Choroid plexus epithelial cell (primary cell): ENCODE results near the genes TRIM49D2 and CEP295.

- RRBS, result no CpG with 5 or more reads among the region's 6 CpGs
These were observed 14.6 kb downstream of the FZD4 start for GRCh38 chr11:86940500-86941047.

DNA sequence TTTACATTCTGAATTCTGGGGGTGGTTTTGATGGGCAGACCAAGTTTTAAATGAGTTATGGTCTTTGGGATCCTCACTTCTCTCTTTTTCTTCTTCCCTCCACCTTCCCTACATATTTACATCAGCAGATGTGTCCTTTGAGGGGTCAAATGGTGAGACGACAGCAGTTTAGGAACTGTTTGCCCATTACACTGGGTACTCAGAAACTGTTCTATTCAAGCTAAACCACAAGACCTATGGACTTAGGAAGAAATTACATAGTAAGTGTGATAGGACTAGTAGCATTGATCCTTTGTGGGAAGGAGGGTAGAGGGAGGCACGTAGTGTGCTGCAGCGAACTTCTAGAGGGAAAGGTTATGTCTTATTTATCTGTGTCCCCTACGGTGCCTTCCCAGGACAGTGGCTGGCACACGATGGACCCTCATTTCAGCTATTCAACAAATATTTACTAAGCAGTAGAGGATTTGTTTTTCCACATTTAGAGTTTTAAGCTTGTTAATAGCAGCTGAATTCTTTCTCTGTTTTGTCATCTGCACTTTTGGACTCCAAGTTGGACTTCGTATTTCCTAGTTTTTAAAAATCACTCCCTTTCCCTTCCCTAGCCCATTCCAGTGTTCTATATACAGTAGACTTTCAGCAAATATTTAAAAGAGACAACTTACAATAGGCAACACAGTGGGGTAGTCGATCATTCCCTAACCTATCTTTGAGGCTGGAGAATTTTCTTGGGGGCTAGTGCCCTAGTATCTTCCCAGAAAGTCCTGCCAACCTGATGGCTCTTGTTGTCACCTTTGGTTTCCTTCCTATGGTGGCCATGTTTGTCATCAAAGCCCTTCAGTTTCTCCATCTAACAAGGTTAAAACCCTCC, 13.9 kb downstream of the FZD4 start:
- RRBS, result no CpG with 5 or more reads among the region's 7 CpGs

- RRBS, result no CpG with 5 or more reads among the region's 8 CpGs
These were observed 3.5 kb downstream of the FZD4 start for GRCh38 chr11:86951507-86952216.

- RRBS, result no CpG with 5 or more reads among the region's 9 CpGs
These were observed 321.7 kb downstream of the TMEM135 start for GRCh38 chr11:87359303-87359939.

DNA sequence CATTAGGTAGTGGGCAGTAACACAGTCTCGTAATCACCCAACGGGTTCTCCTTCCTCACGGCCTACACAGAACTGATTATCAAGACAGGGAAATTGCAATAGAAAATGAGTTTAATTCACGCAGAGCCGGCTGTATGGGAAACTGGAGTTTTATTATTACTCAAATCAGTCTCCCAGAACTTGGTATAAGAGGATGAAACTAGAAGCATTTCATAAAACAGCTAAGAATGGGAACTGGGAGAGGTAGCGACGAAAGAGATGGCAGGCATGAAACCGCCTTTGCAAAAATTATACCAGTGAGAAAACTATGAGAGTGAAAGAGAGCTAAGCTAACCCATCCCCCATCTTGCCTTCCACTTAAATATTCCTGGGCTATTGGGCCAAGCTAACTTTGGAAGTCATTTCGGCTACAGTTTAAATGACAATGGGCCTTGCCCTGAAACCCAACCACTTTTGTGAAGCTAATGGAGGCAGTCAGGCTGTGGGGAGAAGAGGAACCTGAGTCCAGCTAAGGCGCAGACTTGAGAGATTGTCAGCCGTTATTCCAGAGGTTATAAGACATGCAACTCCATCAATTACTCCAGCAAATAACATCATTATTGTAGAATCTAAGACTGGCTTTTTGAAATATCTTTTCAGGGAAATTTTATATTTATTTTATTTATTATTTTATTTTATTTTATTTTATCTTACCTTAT, 29.6 kb downstream of the CTSC start:
- RRBS, result no CpG with 5 or more reads among the region's 11 CpGs

DNA sequence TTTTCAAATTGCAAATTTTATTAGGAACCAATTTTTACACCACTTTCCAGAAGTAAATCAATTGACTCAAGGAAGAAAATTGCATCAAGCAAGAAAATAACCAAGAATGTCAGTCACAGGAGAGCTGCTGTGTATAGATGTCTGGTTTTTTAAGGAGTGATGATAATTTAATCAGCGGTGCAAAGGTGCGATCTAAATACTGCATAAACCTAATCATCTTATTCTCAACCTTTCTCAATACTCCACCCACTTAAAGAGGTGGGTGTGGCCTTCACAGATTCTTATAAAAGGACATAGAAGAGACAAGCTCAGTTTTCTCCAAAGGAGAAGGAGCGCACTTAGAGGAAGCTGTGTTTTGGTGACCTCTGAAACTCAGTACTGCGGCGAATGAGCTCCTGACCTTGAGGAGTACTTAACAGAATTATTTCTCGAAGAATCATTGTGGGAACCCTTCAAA, at the start of gene TRIM49D2:
Gene TRIM49D2 (plus strand): TSS at position 358 of the 457 bp plus-strand sequence.
- RRBS, result no CpG with 5 or more reads among the region's 6 CpGs

DNA sequence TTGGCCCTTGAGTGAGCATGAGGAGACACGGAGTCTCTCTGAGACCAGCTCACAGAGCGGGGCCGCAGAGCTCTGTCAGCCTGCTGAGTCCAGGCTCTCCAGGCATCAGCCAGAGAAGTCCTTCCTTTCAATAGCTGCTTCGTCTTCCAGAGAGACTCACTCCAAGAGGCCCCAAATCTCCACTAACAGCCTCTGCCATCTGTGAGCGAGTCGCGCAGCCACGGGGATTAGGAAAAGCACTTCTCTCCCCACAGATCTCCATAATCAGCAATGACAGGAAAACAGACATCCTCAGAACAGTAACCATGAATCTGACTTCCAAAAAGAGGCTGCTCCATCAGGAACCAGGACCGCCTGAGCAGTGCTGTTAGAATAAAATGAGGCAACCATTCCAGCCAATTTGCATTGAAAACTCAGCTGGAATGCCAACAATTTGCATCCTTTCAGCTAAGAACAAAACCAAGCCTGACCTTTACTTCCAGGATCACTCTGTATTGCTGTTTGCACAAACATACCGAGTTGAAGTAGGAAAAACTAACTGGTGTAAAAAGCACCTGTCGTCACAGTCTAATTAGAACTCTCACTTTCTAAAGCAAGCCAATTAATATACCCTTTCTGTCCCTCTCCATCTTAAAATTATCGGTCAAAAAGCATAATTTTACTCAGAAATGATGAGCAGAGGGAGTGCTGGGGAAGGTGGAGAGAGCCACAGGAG, 65.4 kb downstream of the SMCO4 start:
- RRBS, result no CpG with 5 or more reads among the region's 12 CpGs

- RRBS, result no CpG with 5 or more reads among the region's 9 CpGs
These were observed 13.5 kb downstream of the SMCO4 start for GRCh38 chr11:93529485-93530240.

GRCh38 chr11:93661309-93662298, at the start of gene CEP295:
Gene CEP295, plus strand, starts transcription at chr11:93661682.
- RRBS, result 2% methylated on average over 10 of the region's 74 CpGs

DNA sequence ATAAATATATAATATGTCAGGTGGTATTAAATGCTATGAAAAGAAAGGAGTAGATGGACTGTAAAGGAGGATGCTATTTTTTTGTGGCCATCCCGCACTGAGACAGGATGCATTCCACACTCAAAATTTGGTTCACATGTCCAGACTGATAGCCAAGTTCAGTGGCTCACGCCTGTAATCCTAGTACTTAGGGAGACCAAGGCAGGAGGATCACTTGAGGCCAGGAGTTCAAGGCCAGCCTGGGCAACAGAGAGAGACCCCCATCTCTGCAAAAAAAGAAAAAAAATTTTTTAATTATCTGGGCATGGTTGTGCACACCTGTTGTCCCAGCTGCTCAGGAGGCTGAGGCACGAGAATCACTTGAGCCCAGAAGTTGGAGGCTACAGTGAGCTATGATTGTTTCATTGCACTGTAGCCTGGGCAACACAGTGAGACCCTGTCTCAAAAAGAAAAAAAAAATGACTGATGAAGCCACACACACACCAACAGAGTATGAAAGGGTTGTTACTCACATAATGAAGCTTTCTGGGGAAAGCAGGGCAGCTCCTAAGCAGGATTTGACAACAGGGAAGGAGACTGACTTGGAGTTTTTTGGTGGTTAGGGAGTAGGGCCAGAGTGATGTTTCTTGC, 20.7 kb upstream of the MED17 start:
- RRBS, result no CpG with 5 or more reads among the region's 3 CpGs

DNA sequence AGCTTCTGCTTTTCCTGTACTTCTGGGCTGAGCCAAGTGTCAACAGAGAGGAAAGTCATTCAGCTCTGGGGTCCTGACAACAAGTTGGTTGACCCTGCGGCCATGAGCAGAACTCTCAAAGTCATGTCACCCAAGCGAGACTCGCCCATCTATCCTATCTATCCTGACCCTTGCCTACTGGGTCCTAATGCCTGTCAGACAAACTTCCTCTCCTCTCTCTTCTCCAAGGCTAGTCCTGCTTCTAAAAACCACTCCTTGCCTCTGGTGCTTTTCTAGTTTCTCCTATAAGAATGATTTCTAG, 9.7 kb upstream of the PANX1 start:
- RRBS, result no CpG with 5 or more reads among the region's 3 CpGs

DNA sequence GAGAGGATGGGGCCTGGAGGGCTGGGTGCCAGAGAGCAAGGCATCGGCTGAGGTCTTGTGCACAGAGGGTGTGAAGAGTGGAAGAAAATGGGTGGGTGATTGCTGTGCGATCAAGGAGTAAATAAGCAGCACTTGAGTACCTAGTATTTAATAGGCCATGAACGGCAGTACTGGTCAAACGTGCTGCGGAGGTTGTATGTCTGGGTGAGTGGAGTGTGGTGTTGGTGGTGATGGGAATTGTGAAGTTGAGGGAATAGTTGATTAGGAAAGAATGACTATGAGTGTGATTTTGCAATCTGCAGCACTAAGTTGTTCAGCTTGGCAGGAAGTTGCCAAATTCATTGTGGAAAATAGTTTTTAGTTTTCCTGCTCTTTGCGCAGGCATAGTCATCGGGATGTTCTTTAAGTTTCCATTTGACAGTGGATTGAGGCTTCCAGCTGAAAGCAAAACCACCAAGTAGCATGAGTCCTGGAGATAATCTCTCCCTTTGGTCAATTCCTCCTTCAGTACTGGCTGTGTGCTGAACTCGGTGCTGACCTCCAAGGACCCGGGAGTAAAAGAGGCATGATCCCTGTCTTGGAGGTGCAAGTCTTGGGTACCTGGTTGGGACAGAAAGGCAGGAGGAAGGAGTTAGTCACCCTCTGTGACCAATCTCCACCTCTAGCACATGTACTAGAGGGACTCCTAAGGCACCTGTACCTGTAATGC, 2.1 kb downstream of the PANX1 start:
- RRBS, result no CpG with 5 or more reads among the region's 9 CpGs

DNA sequence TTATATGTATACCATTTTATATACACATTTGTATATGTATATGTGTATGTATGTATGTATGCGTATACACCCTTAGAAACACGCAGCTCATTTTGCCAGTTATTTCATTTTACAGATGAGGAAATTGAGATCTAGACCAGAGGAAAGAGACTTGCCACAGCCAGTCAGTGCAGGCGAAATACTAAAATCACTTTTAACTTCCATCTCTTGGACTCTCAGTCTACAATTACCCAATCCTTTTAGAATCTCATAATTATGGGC, 638 bp downstream of the C11orf97 start:
- RRBS, result no CpG with 5 or more reads among the region's 3 CpGs

DNA sequence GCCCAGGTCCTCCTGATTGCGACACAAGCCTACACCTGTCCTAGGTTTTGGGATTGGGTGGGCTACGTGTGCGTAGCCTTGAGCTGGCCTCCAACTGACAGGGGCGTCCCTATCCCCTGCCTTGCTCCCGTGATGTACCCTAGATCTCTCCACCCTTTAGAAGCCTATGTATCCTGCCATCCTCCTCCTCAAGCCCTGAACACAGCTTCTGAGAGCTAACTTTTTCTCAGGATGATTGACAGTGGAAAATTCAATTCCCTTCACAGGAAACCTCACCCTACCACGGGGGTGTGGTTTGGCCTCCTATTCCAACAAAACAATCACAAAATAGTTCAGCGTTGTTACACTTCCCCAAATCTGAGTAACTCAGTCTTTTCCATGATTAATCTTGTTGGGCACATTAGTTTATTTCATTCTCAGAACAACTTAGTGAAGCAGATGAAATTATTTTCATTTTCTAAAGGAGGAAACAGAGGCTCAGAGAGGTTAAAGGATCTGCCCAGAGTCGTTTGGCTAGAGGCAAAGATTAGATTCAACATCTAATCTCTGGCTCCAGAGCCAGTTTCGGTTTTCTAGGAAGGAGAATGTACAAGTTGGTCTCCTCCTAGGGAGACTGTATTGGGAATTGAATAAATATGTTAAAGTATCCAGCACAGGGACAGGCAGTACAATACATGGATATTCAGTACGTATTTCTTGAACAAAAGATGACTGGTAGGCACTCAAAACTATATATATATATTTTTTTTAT, 17.5 kb upstream of the AMOTL1 start:
- RRBS, result no CpG with 5 or more reads among the region's 10 CpGs

DNA sequence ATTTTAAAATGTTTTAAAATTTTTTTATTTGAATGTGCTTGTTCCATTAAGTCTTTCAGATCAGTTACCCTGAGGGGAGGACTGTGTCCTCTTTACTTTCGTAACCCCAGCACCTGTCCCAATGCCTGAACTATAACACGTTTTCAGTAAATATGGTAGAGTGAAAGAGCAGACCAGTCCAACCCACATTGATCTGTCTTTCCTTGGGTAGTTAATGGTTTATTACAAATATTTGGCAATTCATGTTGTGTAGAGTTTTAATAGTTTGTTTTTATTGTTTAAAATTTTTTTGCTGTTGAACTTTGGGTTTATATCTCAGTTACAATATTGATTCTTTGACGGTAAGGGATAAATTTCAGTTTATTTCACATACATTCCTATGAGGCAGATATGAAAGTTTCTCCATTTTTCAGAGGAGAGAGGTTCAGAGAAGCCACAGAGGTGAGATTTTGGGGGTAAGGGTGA, 27.7 kb downstream of the AMOTL1 start:
- RRBS, result no CpG with 5 or more reads among the region's 3 CpGs

DNA sequence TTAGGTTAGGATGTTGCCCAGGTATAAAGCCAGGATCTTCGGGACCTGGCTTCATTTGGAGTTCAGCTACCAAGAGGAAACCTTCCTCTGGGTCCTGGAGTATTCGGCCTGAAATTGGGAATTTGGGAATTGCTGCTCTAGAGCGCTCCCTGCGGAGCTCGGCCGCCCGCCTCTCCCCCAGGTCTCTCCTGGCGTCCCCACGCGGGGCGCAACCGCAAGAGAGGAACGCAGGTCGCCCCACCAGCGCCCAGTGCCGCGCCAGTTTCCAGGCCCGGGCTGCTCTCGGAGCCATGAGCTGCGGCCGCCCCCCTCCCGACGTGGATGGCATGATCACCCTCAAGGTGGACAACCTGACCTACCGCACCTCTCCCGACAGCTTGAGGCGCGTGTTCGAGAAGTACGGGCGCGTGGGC, 12.2 kb downstream of the KDM4E start:
- RRBS, result no CpG with 5 or more reads among the region's 31 CpGs

GRCh38 chr11:95088846-95089326, 760 bp upstream of the ENDOD1 start:
- RRBS, result no CpG with 5 or more reads among the region's 5 CpGs

DNA sequence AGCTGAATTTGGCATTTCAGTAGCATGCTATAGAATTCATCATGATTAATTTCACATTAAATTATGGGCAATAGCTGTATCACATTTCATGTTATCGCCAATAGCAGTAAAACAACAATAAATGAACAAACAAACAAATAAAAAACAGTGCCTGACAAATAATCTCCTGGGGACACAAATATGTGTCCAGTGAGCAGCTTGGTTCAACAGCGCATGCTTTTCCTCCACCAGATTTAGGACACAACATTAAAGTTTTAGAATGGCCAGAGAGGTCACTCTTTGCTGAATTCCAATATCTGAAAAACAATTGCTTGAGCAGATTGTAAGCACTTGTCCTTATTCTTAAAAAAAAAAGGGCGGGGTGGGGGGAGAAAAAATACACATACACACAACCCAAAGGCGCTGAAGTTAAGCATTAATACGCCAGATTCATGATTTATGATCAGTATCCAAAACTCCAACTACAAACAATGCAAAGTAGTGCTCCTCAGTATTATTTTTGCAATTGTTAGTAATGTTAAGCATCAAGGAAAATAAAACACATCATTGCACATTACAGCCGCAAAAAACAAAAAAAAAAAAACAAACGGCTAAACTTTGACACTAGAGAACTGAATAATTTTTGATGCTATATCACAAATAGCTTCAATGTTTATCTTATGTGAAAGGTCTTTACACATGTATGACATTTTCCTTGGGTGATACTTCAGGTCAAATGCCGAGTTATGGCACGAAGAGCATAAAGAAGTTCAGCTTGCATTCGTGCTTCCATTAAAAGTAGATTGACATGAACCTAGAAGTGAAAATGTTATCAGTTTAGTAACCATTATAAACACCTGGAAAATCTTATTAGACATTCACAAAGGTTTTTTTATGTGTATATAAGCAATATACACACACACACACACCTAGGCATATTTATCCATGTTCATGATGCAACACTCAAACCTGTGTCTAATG, 58.2 kb downstream of the SESN3 start:
- RRBS, result no CpG with 5 or more reads among the region's 10 CpGs

DNA sequence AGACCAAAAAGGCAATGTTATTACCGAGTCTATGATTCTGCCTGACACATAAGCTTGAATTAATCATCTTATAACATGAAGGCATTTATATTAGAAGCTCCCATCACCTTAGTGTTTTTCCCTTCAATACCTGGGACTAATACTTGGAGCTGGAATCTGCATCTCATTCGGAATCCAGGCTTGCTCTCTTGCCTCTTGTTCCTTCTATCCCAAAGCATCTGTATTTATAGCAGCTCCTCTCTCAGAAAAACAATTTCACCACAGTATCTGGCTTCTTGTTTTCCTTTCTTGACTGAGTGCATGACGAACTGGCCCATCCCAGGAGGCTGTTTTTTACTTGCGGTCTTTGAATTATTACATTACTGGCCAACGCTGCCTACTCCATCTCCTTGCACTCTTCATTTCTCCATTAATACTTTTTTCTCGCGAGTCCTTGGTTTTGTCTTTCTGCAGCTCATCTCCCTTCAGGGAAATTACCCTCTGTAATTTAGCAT, 277.2 kb upstream of the SESN3 start:
- RRBS, result no CpG with 5 or more reads among the region's 7 CpGs

- RRBS, result no CpG with 5 or more reads among the region's 7 CpGs
These were observed 199.2 kb downstream of the FAM76B start for GRCh38 chr11:95590424-95590839.